ENCODE measurements around the genes ATP6V1G1 and TEX53.

DNA sequence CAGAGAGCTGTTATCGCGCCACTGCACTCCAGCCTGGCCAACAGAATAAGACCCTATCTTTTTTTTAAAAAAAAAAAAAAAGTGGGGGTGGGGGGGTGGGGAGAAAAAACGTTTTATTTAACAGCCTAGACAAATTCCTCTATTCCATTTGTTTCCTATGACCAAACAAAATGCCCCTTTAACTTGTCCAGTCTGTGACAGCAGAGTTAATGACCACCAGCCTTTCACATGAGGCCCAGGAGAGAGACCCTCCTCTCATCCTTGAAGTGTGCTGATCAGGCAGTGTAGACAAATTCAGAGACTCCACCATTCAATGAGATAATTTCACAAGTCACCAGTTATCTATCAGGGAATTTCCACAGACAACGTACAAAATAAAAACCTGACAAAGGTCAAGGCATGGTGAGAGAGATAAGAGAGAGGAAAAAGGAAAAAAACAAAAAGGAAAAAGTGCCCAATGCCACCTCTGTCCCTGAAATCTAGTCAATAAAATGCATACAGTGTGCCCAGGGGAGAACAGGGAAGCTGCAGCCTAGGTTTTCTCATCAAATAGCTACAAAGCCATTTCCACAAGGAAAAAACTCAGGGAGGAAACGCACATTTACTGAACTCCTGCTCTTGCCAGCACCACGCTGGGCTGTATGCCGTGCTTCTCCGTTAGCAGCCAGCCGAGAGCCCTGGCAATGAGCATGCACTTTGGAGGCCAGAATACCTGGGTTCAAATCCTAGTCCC, 11.8 kb downstream of the WHRN start:
- RRBS = no CpG with 5 or more reads among the region's 9 CpGs

GRCh38 chr9:114587259-114588174, at the start of gene ATP6V1G1:
ATP6V1G1 (plus strand) TSS chr9:114587769.
- RRBS = no CpG with 5 or more reads among the region's 55 CpGs

DNA sequence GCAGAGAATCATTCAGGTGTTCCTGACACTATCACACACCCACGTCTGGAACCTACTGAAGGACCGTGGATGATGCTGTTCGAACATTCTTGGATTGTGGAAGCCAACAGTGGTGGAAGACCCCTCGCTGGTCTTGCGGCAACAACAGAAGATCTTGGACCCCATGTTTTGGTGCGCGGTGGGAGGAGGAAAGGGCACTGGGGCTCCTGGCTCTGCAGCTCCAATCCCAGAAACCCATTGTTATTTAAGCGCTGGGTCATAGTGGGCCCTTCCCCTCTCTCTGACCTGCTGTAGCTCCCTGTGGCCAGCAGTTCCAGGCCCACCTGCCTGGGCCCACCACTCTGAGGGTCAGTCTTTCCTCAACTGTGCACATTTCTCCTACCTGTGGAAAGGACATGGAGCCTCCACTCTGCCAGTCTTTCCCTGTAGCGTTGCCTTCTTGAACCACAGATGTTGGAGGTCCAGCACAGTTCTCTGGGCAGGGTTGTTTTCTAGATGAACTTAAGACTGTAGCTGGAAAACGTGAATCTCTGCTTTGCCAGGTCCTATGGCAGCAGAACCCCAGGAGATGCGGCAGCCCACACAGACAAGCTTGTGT, at the start of gene TEX53:
TSS of gene TEX53 (minus strand) at position 196 of the 598 bp plus-strand sequence.
- RRBS = no CpG with 5 or more reads among the region's 11 CpGs

- RRBS = no CpG with 5 or more reads among the region's 3 CpGs
Measured at GRCh38 chr9:114869869-114870281, 60.5 kb downstream of the TNFSF8 start.

- RRBS = no CpG with 5 or more reads among the region's 7 CpGs
Measured at GRCh38 chr9:115040902-115041441, 77.0 kb downstream of the TNC start.

DNA sequence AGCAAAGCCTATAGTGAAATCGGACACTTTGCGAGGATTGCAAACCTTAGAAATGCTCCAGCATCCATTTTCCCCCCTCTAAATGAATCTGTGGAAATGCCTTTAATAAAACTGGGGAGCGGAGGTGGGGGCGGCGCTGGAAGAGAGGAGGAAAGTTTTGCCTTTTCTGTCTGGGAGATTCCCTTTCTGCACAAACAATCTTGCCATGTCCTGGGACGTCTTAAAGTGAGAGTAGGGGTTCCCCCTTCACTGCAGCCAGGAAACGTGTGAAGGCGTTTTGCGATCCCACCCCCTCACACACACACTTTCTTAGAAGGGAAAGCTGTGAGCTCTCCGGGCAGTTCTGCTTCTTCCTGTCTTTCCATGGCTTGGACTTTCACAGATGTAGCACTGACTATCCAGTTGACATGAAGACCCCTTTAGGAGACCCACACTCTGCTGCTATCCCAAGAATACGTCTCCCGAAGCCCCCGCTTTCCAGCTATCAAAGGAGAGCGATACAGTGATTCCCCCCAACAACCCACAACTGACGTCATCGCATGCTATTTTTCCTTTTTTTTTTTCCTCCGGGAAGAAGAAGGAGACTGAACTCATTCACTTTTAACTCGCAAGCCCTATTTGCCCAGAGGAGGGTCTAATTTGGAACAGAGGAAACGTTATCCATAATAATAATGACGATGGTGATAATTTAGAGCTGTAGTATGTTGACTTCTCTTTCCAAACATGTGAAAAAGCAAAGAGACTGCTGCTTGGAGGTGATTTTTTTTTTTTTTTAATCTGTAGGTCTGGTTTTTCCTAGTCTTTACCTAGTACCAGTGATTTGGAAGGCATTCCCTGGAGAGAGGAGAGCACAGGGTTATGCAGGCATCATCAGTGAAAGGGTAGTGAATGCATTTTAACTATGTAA, 2.0 kb downstream of the PAPPA start:
- RRBS = no CpG with 5 or more reads among the region's 20 CpGs

GRCh38 chr9:117071709-117072156, 343.1 kb downstream of the ASTN2 start:
- RRBS = 59% methylated on average over 3 of the region's 22 CpGs

DNA sequence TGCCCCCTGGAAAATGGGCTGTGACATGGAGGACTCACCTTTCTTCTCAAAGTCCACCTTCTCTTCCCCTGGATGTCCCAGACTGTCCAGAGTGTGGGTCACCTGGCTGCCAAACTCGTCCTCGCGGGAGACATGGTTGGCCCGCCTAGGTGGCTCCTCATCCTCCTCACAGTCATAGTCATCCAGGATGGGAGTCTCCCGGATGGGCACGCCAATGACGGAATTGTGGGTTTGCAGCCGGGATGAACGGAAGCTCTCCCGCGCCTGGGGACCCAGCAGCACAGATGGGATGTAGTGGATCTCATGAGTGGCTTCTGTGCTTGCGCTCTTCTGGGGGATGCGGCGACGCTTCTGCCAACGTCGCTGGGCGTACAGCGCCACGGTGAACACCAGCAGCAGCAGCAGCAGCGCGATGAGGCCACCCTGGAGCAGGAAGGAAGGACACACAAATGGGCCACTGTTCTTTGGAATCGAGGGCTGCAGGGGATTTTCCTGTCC, 200.5 kb downstream of the ASTN2 start:
- RRBS = no CpG with 5 or more reads among the region's 23 CpGs

DNA sequence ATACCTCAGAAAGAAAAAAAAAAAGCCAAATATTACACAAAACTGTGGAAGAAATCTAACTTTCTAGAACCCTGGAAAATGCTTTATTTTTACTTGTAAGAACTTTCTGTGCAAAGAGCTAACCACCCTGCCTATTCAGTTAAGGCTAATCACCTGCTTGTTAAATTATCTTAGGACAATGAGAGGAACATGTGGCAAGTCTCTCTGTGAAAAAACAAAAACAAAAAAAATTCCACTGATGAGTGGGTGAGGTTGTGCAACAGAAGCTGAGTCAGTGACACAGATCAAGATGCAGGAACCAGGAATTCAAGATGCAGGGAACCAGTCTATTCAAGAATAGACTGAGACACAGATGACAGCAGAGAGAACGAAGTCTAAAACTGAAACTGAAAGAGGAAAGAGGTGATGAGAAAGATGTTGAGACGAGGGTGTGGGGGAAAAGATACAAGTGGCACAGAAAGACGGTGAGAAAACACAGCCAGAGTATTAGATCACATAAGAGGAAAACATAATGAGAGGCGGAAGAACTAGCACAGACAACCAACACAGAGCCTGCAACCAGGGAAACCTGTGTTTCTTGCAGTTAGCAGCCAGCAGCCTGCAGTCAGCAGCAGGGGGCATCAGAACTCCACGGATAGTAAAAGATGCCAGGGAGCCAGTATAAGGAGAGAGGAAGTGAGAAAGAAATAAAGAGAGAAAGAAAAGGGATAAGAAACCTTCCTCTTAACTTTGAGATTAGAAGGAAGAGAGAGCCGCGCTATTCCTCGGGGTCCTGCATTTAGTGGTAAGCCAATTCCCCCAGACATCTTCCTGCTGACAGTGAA, 78.8 kb downstream of the TLR4 start:
- RRBS = no CpG with 5 or more reads among the region's 8 CpGs

GRCh38 chr9:119963679-119964322, 594.6 kb upstream of the BRINP1 start:
- RRBS = no CpG with 5 or more reads among the region's 5 CpGs

GRCh38 chr9:120524854-120525197, 55.1 kb downstream of the CDK5RAP2 start:
- RRBS = no CpG with 5 or more reads among the region's 1 CpG

DNA sequence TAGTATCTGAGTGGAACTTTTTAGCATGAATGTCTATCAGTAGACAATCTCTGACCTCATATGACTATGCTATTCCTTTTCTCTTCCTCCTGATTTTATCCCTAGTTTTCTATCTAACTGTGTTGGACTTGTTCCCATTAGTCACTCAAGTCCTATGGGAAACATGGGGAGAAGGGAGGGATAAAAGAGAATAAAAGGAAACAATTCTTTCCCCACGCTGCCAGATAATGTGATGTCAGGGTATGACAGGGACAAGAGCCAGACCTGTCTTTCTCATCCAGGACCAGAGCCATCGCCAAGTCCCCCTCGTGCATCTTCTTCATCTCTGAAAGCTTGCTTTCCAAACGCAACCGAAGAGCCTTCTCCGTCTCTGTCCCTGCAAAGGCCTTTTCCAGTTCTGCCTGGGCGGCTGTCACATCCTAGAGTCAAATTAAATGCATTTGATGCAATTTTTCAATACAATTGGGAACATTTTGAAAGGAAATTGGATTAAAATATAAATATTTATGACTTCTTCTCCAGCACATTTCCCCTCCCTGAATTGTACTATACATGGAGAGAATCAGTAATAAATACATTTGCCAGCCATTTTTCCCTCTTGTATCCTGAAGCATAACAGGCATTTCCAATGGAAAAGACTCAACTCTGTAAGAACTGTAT, 43.7 kb downstream of the CDK5RAP2 start:
- RRBS = no CpG with 5 or more reads among the region's 7 CpGs

- RRBS = no CpG with 5 or more reads among the region's 2 CpGs
Measured at GRCh38 chr9:120630996-120631574, 51.1 kb upstream of the CDK5RAP2 start.

DNA sequence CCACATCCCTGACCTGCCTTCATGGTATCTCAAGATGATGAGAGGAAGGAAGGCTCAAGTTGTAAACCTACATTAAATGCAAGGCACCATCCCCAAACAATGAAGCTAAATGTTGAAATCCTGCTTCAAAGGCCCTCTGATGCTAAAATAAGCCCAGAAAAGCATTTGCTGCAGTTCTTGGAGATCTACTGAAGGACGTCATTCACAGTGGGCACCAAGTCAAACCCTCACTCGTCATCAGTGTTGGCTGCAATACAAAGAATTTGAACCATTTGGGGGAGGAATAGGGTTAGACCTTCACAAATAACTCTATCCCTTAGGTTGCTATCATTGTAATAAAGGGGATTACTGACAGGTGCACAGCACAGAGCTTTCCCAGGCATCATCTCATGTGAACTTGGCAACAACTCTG, 9.3 kb upstream of the MEGF9 start:
- RRBS = no CpG with 5 or more reads among the region's 2 CpGs

DNA sequence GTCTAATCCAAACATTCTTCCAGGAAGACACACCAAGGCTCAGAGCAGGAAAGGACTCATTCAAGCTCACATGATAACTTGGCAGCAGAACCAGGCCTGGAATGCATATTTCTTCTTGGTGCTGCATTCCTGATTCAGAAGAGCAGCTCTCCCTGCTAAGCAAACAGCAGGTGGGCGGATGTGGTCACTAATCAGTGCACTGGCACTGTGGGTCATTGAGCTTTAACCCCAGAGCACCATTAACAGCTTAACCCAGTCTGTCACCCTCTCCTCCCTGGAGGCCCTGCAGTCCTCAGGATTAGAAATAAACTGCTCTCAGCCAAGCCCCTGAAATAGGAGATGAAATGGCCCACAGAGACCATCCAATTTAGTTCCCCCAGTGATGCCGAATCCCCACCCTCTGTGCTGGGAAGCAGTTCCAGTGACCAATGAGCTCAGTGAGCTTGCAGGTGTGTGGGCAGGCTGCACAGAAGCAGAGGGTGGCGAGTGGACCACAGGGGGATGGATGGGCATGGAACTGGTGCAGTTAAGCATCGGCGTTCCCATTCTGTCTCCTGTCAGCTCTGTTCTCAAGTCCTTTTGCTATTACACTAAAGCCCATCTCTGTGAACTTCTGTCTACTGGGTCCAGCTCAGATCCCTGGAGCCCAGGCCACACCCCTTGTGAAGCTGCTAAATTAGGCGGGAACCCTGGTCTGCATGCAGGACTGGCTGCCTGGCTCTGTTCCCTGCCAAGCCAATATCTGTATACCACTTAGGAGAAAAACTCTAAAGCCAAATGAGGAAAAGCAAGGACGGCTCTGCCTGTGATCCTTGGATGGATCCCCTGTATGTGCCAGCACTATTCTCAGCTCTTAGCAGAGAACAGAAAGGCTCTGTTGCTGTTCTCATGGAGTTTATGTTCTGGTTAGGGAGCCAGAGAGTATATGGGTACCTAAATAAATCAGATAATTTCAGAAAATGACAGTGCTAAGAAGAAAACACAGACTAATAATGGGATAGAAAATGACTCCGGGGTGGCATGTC, 16.7 kb upstream of the MEGF9 start:
- RRBS = no CpG with 5 or more reads among the region's 8 CpGs

GRCh38 chr9:120735066-120735385, 20.8 kb upstream of the MEGF9 start:
- RRBS = no CpG with 5 or more reads among the region's 2 CpGs

GRCh38 chr9:120875409-120875962, 1.5 kb downstream of the PHF19 start:
- RRBS = no CpG with 5 or more reads among the region's 12 CpGs

- RRBS = no CpG with 5 or more reads among the region's 10 CpGs
Measured at GRCh38 chr9:120921487-120922215, 4.9 kb downstream of the TRAF1 start.

DNA sequence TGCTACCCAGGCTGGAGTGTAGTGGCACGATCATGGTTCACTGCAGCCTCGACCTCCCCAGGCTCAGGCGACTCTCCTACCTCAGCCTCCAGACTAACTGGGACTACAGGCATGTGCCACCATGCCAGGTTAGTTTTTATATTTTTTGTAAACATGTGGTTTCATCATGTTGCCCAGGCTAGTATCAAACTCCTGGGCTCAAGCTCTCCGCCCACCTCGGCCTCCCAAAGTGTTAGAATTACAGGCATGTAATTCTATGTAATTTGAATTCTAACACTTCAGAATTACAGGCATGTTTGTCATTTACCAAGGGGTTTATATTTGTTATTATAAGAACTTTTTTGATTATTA, 3.7 kb downstream of the TRAF1 start:
- RRBS = no CpG with 5 or more reads among the region's 5 CpGs

DNA sequence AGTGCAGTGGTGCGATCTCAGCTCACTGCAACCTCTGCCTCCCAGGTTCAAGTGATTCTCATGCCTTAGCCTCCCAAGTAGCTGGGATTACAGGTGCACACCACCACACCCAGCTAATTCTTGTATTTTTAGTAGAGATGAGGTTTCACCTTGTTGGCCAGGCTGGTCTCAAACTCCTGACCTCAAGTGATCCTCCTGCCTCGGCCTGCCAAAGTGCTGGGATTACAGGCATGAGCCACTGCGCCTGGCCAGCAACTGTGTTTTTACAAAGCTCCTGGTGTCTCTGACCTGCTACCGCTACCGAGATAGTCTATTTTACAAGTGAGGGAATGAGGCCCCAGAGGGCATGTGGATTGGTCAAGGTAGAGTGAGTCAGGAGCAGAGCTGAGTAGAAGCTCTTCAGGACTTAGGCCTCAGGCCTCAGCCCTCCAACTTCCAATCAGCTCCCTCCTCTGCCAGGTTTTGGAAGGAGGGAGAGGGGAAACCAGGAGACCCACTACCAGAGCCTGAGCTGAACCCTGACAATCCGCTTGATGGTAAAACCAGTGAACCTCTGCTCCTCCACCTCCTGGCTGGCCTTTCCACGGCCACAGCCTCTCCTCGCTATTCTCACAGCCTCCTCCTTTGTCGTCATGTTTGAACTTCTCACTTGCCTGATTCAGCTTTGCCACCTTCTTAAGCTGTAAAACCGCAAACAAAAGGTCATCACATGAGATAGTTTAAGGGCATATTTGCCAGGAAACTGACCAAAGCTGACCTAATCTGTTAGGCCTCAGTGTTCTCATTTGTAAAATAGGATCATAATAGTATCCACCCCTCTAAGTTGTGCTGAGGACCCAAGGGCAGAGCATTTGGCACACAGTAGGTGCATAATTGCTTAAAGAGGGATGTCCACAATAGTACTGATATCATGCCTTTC, 1.9 kb downstream of the TRAF1 start:
- RRBS = no CpG with 5 or more reads among the region's 10 CpGs